Osteoblast (primary cell): ENCODE data around the gene FGF1.

DNA sequence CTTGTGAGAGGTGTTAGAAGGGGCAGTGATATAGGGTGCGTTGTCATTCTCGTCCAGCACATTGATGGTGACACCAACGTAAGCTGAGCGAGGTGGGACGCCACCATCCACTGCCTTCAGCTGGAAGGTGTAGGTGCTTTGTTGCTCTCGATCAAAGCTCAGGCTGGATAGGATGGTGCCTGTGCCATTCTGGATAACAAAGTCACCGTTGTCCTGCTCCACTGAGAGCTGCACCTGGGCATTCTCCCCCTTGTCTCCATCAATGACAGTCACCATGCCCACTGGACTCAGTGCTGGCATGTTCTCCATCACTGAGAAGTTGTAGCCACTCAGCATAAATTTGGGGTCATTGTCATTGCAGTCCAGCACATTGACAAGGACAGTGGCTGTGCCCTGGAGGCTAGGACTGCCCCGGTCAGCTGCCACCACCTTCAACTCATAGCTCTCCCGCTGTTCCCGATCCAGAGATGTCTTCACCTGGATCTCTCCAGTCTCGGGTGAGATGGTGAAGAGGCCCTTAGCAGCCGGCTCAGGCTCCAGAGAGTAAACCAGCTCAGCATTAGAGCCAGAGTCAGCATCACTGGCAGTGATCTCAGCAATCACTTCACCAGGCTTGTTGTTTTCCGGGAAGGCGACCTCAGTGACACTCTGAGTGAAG lies 13.9 kb downstream of the PCDH1 start:
- CAGE, long polyA plus RNA, result no peak
- RRBS, result 77% methylated on average over 2 of the region's 14 CpGs

DNA sequence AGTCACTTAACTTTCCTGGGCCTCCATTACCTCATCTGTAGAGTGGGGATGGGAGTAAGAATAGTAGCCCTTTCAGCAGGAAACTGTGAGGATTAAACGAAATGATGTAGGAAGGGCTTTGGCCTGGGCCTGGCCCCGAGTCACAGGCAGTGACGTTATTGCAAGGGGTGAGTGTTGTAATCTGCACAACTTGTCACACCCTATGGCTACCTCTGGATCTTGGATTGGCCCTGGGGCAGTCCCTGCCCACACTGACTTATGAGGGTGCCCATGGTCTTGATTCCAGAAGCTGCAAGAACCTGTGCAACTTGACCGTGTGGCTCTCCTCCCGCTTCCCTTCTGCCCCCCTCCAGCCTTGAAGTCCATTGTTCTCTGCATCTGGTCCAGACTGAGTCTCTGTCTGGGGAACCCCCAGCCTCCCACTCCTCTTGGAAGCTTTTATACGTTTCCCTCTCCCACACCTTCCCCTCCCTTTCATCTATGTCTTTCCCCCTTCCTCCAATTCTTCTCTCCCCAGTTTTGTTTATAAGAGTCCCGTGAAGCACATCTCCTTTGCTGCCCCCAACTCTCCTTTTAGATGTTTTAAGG lies 818 bp upstream of the PCDH12 start:
- CAGE, long polyA plus RNA, result no peak
- RRBS, result no CpG with 5 or more reads among the region's 7 CpGs

DNA sequence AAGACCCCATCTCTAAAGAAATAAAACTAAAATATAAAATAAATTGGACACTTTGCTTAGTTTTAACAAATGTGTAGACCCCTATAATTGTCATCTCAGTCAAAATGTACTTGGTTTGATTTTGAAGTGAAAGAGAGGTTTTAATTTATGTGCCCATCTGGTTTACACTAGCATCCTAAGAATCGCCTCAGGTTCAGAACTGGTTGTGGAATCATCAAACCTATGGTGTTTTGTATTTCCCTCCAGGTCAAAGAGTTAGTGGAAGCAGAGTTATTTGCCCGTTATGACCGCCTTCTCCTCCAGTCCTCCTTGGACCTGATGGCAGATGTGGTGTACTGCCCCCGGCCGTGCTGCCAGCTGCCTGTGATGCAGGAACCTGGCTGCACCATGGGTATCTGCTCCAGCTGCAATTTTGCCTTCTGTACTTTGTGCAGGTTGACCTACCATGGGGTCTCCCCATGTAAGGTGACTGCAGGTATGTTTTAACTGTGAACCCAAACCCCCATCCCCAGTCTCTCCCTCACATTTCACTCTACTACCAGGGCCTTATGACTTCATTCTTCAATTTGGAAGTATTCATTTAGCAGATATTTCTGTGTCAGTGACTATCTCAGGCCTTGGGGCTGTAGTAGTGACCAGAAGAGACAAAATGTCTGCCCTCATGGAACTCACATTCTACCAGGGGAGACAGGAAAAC lies 11.1 kb downstream of the RNF14 start:
- CAGE, long polyA plus RNA, result no peak
- RRBS, result no CpG with 5 or more reads among the region's 5 CpGs

DNA sequence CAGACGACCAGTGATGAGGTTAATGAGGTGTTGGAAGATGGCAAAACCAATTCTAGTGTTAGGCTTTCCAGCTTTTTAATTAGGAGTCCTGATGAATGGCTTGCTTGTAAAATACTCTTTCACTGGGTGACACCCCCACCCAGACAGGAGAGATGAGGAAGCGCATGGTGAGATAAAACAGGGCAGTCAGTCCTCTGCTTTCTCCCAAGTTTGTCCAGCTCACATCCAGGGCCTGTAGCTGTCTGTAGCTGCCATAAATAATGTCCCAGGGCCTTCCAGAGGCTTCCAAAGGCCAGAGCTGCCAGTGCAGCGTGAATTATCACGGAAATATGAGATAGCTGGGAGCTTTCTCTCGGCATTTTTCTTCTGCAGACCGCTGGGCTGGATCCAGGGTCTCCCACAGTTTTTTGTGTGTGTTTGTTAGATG lies 117.7 kb downstream of the FGF1 start:
- CAGE, long polyA plus RNA, result no peak
- RRBS, result no CpG with 5 or more reads among the region's 6 CpGs

DNA sequence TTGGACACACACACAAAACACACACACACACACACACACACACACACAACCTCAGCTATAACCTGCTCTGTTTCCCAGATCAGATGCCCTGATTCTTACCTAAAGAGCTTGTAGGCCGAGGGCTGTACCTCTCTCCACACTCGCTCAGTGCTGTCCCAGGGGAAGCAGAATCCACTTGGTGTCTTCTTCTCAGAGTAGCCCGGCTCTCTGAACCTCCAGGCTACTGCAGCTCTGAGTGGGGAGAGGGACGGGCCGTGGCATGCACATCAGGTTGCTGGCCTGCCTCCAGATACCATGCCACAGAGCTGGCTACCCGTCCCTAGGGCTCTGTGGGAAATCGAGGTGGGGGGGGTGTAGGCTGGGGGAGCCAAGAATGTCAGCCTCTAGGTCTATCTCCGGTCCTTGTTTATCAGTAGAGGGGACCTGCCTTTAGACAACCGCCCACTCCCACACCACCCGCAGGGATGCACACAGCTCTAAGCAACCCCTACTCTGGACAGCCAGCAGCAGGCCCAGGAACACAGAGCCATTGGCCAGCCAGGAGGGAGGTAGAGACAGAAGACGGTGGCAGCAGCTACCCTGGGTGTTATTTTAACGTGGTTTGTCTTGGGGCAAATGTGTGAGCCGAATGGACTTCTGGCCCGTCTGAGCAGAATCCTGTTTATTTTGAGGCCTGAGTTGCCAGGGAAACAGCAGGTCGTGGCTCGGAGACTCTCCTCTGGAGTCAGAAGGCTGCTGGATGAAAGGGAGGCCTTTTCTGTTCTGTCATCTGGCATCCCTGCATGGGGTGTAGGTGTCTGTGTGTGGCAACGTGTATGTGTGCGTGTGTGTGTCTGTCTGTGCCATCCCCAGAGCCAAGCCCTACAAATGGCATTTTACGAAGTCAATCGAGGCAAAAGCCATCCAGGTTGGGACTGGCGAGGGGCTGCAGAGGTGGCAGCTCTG lies at the start of gene FGF1:
Gene FGF1, minus strand, starts transcription at position 233 of the 945 bp plus-strand sequence.
- CAGE, long polyA plus RNA, result no peak
- RRBS, result no CpG with 5 or more reads among the region's 21 CpGs

DNA sequence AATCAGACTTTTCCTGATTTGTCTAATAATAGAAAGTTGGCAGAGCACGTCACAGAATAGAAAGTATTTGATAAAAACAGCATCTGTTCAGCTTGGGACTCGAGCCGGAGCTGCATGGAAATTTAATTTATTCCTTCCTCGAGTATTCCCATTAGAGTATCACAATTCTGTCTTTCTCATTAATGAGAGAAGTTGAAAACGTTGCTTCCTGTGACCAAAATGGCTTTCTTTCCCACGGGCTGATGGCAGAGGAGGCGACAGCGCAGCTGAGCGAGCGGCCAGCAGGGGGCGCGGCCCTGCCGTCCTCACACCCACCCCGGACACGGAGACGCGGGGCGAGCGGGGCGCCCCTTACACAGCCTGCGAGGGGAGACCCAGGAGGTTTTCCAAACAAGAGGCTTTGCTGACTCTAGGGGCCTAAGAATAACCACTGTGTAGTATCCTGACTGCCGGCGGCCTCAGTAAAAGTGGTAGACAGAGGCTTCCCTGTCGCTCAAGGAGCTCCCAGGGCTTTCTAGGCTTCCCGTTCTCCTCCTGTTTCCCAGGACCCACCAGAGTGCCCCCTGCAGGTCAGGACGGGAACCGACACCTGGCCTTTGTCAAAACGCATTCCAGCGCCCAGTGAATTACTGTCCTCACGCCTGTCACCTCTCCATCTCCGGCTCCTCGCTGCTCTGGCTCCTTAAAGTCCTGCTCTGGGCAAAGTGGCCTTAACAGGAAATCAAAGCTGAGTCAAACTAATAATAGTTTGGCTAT lies 27.3 kb upstream of the FGF1 start:
- CAGE, long polyA plus RNA, result no peak
- RRBS, result 0% methylated on average over 9 of the region's 32 CpGs

DNA sequence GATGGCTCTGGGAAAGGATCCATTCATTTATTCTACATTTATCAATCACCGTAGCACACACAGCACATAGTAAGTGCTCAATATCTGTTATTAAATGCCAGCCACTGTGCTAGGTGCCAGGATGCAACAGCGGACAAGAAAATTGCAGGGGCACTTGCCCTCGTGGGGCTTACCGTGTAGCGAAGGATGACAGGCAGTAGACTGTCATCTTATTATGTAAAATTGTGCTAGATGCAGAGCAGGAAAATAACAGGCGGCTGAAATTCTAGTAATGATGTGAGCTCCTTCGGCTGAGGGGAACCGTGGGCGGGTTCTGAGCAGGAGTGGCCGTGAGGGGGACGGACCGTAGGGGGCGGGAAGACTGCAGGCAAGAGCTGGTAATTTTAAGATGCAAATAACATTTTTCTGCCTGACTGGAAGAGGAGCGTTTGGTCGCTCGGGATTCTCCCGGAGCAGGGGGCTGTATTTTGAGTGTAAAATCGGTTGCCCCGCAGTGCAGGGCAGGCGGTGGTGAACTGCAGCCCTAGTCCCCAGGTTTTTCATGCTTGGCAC lies 620 bp upstream of the ARHGAP26 start:
- CAGE, long polyA plus RNA, result no peak
- RRBS, result no CpG with 5 or more reads among the region's 20 CpGs

DNA sequence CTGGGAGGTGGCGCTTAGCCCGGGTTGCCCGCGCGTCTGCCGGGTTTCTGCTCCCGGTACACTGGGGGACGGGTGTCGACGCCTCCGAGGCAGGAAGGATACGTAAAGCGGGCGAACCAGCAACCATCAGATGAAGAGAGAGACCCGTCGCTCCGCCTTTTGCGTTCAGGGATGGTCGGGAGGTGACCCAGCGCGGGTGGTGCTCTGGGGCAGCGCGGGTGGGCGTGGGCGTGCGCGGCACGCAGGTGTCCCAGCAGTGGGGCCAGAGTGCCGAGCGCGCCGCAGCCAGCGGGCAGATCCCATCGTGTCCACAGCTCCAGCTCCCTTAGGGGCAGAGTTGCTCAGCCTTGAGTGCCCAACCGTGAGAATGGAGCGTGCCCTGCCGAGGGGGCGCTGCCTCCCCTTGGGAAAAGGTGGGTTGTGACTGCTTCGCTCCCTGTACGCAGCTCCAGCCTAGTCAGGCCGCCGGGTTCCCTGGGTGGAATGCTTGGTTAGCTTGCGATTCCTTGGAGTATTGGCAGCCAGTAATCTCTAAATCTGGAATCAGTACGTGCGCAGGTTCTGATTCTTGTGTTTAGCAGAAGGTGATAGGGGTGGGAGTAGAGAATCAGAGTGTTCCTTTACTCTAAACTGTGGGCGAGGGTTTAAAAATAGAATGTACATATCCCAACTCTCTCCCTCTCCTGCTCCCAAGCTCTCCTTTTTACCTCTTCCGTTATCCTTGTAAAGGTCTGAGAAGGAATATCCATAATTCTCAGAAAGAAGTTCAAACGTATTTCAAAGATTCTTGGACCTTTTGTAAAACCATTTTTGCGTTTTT lies 996 bp downstream of the ARHGAP26 start:
- CAGE, long polyA plus RNA, result no peak
- RRBS, result no CpG with 5 or more reads among the region's 49 CpGs

DNA sequence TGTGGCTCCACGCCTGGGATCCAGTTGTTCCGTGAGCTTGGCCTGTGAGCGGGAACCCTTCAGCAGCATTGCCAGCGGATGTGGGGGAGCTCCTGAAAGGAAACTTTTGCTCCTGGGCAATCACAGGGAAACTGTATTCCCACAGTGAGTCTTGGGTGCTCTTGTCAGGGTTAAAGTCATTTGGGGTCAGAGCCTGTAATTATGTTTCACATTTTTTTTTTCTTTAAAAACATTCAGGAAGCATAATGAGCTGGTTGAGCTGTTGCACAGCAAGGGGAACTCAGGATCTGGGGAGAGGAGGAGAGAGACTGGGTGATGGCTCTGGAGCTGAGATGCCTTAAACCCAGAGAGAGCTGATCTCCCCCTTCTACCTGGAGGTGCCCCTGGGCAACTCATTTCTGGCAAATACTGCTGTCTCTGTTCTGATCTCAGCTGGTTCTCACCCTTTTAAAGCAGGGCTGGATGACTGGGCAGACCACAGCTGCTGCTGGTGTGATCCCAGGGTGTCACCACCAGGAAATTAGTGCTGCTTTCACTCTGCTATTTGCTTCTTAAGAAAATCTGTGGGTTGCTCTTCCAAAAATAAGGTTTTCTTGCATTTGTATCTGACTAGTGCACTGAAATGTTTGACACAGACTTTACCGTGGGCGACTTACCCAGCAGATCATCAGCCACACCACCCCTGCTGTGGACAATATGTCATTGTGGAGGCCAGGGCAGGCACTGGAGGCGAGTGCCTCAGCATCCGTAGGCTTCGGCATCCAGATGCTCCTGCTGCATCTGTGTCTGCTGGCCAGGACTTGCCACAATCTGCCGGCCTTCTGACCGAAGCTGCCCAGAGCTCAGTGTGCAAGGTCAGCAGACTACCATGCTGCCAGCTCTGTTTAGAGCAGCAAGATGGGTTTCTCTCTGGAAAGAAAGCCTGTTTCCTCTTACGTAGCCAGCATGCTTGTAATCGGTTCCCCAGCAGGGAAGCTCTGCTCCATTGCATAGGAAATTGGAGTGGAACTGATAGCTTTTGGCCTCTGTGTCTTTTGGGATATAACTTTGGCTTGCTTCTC lies 13.4 kb downstream of the ARHGAP26 start:
- CAGE, long polyA plus RNA, result no peak
- RRBS, result no CpG with 5 or more reads among the region's 13 CpGs

DNA sequence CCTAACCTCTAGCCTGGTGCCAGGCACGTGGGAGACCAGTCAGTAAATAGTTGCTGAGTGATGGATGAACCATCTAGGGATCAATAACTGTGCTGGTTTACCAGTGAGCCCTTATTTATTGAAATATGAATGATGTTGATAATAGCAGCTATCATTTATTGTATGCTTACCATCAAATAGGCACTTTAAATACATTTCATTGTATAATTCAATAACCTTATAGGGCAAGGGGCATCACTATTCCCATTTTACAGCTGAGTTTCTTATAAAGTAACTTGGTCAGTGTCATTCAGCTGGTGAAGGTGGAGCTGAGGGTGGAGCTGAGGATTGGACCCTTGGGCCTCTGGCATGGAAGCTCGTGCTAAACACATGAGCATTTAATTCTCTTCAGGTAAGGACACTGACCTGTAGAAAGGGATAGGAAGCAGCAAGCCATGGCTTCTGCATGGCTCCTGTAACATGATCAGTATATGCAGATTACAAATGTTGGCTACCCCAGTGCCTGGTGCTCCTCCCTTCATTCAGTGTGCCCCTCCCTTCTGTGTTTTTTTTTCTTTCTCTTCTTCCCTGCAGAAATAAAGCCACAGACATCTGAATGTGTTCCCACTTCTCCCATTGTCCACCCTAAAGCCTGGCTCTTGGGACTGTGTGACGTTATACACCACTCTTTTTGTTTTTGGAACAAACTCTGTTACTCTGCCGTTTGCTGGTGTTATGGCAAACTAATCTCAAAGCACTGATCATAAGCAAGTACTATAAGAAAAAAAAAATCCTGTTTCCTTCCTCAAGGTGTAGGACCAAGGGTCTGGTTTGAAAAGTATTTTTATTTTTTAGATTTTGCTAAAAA lies 52.9 kb downstream of the ARHGAP26 start:
- CAGE, long polyA plus RNA, result no peak
- RRBS, result no CpG with 5 or more reads among the region's 4 CpGs

GRCh38 chr5:142843066-142844006 lies 73.2 kb downstream of the ARHGAP26 start:
- CAGE, long polyA plus RNA, result no peak
- RRBS, result no CpG with 5 or more reads among the region's 5 CpGs

DNA sequence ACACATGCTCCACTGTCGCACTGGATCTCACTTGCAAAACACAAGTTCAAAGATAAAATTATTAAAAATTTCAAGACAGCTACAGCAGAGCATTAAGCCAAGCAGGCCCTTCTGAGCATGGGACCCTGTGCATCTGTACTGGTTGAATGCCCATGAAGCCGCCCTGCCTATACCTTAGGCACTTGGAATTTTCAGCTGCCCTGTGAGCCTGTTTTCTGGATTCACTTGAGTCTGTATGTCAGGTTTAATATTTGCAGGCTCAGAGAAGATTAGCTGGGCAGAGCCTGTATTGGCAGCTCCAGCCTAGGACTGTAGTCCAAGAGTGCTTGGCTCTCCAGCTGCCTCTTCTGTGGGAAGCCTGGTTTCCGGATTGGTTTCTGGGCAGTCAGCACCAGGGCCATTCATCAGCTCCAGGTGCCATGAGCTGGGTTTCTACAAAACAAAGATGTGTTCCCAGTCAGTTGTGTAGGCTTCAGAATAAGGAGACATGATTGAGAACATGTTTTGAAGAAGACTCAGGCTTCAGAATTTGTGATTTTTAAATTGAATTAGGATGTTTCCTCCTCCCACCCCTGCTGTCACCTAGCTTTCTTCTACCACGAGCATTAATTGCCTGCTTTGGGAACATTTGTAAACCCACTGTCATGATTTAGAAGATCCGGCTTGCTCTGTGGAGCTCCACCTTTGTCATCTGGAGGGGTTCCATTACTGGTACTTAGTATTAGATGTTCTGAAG lies 90.1 kb downstream of the ARHGAP26 start:
- CAGE, long polyA plus RNA, result no peak
- RRBS, result no CpG with 5 or more reads among the region's 5 CpGs

- CAGE, long polyA plus RNA, result no peak
- RRBS, result no CpG with 5 or more reads among the region's 3 CpGs
Measured at GRCh38 chr5:142903375-142903882, 133.3 kb downstream of the ARHGAP26 start.

DNA sequence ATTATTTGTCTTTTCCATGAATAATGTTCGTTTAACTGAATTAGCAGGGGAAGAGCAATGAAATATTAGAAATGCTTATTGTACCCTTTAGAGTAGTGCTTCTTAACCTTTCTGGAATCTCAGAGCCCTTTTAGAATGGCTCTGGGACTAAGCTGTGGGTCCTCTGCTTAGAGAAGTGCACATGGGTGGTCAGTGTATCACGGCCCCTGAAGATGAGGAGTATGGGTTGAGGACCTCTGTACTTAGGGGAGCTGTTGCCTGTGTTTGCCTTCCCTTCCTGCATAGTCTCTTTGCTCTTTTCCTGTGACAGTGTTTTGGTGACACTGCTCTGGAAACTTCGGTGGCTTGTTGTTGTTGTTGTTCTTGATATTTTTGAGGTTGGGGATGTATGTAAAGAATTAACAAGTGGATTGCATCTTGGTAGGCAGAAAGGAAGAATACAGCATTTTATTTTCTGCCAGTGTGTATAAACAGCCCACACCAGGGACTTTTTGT lies 199.4 kb downstream of the ARHGAP26 start:
- CAGE, long polyA plus RNA, result no peak
- RRBS, result no CpG with 5 or more reads among the region's 3 CpGs

DNA sequence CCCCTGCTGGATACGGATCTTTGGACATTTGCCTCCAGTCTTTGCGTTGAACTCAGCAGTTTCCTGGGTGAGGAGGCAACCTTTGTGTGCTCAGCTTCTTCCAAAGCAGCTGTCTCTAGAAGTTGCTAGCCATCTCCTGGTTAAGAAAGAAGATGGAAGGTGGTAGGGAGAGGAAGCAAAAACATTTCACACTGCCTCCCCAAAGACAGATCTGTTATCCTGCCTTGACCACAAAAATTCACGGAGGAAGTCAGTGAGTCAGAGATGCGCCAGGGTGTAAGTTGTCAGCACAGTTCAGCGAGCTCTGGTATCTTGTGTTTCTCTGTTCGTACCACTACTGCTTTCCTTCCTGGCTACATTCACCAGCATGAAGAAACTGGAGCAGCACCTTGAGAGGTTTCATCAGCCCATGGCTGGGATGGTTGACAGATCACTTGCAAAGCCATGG lies 207.4 kb downstream of the ARHGAP26 start:
- CAGE, long polyA plus RNA, result no peak
- RRBS, result no CpG with 5 or more reads among the region's 6 CpGs

DNA sequence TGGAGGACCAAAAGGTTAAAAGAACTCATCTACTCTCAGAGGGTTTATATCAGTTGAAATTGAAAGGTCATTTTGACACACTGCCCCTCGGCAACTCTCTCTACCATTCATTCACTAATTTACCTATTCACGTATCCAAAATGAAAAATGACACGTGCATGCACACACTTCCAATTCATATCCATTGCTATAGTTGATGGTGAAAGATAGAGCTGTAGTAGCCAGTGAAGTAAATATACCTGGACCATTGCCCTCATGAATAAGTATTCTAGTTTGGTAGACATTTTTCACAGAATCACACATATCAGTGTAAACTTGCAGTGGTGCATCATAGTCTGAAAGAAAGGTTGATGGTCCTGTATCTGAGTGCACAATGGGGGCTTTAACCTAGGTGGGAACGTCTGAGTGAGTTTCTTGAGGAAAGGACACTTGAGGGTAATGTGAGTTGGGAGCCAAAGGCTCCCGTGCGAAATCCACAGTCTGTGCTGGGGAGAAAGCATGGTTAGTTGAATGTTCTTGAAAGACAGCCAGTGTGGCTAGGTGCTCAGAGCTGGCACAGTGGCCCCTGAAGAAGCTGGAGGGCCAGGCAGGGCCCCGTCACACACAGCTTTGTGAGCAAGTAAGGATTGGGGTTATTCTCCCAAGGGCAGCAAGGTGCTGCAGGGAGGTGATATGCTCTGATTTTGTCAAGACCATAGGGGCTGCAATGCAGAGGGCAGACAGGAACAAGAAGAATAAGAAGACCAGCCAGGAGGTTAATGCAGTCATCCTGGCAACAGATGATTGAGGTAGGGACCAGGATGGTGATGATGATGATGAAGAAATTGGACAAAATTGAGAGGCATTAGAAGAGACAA lies 260.7 kb downstream of the ARHGAP26 start:
- CAGE, long polyA plus RNA, result no peak
- RRBS, result no CpG with 5 or more reads among the region's 7 CpGs

- CAGE, long polyA plus RNA, result no peak
- RRBS, result no CpG with 5 or more reads among the region's 10 CpGs
Measured at GRCh38 chr5:143066671-143067389, 296.7 kb downstream of the ARHGAP26 start.

DNA sequence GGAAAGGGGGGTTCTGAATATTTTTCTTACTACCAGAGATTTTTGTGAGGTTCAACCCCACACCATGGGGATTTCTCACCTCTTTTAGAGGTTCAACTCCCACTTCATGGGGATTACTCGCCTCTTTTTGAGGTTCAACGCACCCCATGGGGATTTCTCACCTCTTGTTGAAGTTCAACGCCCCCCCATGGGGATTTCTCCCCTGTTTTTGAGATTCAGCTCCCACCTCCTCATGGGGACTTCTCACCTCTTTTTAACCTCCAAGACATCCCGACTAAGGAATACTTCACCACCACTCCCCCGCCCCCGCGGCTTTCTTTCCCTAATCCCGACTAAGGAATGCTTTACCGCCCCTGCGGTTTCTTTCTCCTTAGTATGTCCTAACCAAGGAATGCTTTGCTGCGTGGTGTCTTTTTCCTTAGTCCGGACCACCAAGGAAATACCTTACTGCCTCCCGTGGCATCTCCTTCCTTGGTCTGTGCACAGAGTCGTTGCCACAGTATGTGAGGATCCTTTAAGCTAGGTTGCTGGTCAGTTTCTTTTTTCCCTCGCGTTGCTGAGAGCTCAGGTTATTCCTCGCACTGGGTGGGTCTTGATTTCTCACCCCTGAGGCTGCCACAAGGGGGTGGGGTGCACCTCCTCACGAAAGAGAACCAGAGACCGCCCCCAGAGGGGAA lies 309.5 kb downstream of the NR3C1 start:
- CAGE, long polyA plus RNA, result no peak
- RRBS, result no CpG with 5 or more reads among the region's 19 CpGs

DNA sequence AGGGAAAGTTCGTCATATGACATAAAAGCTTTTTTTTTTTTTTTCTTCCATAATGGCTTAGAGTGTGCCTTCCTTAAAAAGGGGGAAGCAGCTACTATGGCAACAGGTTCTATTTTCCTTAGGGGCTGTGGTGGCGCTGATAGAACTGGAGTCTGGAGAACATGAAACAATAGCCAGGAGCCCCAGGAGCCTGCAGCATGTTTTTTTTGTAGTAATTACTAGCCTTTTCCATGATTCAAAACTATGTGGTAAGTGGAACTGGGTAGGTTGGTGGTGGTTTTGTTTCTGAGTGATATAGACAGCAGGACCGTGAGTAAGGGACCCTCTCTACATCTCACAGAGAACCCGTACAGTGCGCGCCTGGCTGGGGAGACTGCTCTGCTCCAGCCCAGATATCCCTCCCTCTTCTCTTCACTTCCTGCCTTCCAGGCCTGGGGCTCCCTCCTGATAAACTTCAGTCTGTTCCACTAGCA lies 301.6 kb downstream of the NR3C1 start:
- CAGE, long polyA plus RNA, result no peak
- RRBS, result no CpG with 5 or more reads among the region's 6 CpGs

- CAGE, long polyA plus RNA, result no peak
- RRBS, result no CpG with 5 or more reads among the region's 20 CpGs
Measured at GRCh38 chr5:143206150-143207047, 197.1 kb downstream of the NR3C1 start.